Ascending aorta (tissue), 1 donor: ENCODE measurements around a stretch of chr7.

DNA sequence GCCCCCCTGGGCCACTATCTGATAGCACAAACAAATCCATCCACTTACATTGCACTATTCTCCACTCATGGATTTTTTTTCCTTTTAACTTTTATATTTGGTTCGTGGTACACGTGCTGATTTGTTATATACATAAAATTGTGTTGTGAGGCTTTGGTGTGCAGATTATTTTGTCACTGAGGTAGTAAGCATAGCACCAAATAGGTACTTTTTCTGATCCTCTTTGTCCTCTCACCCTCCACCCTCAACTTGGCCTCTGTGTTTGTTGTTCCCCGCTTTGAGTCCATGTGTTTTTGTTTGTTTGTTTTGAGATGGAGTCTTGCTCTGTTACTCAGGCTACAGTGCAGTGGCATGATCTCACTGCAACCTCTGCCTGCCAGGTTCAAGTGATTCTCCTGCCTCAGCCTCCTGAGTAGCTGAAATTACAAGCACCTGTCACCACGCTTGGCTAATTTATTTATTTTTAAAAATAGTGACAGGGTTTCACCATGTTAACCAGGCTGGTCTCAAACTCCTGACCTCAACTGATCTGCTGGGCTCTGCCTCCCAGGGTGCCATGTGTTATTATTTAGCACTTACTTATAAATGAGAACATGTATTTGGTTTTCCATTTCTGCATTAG lies 5.2 kb downstream of the ZNF273 start:
- PRO-cap, result no peak

- PRO-cap, result no peak
Measured at GRCh38 chr7:64998693-64999211, 7.7 kb downstream of the ERV3-1 start.

DNA sequence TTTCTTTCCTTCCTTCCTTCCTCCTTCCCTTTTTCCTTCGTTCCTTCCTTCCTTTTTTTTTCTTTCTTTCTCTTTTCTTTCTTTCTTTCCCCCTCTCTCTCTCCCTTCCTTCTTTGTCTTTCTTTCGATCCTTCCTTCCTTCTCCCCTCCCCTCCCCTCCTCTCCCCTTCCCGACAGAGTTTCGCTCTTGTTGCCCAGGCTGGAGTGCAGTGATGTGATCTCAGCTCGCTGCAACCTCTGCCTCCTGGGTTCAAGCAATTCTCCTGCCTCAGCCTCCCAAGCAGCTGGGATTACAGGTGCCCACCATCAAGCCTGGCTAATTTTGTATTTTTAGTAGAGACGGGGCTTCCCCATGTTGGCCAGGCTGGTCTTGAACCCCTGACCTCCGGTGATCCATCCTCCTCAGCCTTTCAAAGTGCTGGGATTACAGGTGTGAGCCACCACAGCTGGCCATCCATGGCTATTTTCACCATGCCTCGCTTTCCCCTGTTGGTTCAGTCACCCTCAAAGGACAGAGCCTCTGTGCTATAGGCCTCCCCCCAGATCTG lies 150.2 kb upstream of the VKORC1L1 start:
- PRO-cap, result no peak

DNA sequence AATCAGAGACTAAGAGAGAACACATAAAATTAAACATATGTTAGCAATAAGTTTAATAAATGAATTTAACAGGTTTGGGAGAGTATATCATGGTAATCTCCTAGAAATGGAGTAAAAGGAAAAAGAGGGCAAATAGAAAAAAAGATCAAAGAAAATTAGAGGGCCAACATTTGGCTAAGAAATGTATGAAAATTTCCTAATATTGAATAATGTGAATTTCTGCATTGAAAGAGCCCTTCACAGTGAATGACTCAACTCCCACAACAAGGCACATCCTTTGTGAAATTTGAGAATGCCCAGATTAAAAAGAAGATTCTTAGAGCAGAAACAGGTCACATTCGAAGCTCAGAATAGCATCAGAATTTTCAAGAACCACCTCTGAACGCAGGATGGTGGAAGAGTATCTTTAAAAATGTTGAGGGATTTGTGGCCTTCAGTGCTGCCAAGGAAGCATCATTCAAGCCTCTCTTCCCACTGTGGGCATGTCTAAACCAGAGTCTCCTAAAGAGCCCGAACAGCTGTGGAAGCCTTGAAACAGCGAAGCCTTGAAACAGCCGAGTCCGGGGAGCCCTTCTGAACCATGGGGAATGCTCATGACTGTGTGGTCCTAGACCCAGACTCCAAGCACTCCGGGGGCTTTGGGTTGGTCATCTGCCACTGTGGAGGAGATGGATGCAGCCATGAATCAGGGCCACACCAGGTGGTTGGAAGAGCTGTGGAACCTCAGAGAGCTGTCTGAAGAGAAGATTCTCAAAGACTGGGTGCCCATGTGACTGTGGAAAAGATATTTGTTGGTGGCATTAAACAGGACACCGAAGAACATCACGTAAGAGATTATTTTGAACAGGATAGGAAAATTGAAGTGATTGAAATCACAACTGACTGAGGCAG lies 43.5 kb downstream of the GUSB start:
- PRO-cap, result no peak

- PRO-cap, result no peak
Measured at GRCh38 chr7:66093757-66094140, 18.1 kb downstream of the ASL start.

GRCh38 chr7:66306298-66306665 lies 101.1 kb downstream of the TPST1 start:
- PRO-cap, result no peak

GRCh38 chr7:66619580-66619928 lies 9.1 kb upstream of the KCTD7 start:
- PRO-cap, result no peak

DNA sequence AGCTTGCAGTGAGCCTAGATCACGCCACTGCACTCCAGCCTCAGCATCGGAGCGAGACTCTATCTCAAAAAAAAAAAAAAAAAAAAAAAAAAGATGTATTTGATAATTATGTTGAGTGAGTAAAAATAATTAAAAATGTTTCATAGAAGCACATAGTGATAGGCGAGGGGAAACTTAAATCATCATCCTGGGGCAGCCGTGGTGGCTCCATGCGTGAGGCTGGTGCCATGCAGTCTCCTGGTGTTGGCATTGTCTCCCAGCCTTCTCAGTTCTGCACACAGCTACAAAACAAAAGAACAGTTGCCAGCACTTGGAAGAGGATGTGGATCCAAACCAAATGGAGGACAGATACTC lies 49.1 kb downstream of the RABGEF1 start:
- PRO-cap, result no peak

GRCh38 chr7:66986228-66986890 lies 9.0 kb downstream of the SBDS start:
- PRO-cap, result no peak

DNA sequence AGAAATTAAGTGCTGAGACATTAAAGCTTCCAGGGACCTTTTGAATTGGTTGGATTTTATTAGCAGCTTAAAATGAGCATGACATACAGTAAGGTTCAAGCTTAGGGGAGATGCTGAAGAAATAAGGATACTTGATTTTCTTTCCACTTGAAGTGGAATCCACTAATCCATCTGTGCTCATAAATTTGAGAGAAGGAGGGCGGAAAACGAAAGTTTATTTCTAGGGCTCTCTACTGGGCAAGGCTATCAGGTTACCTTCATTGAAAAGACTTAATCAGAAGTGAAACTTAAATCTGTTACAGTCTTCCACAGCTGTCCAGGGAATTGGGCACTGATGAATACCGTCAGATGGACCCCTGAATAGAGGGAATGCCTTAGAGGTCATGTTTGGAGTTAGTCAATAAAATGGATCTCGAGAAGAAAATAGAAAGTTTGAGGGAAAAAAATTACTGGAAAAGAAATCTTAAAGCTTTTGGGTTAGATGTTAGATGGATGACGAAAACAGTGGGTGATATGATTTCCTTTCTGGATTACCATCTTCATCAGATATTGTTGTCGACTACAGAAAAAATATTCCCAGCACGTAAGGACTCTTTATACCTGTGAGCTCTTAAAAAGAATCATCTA lies 21.9 kb downstream of the AUTS2 start:
- PRO-cap, result no peak

DNA sequence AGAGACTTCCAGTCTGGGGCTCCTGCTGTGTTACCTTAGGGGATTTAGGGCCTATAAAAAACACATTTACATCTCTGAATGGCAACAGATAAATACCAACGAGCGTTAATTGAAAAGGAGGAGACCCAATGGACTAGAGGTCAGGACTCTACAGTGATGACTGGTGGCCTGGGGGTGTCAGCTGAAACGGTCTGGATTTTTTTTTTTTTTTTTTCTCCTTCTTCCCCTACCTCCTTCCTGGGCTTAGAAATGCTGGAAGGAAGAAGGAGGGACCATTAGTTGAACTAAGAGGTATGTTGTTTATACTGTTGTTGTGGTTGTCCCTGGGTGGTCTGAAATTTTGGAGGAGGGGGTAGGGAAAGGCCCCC lies 47.5 kb downstream of the AUTS2 start:
- PRO-cap, result no peak

DNA sequence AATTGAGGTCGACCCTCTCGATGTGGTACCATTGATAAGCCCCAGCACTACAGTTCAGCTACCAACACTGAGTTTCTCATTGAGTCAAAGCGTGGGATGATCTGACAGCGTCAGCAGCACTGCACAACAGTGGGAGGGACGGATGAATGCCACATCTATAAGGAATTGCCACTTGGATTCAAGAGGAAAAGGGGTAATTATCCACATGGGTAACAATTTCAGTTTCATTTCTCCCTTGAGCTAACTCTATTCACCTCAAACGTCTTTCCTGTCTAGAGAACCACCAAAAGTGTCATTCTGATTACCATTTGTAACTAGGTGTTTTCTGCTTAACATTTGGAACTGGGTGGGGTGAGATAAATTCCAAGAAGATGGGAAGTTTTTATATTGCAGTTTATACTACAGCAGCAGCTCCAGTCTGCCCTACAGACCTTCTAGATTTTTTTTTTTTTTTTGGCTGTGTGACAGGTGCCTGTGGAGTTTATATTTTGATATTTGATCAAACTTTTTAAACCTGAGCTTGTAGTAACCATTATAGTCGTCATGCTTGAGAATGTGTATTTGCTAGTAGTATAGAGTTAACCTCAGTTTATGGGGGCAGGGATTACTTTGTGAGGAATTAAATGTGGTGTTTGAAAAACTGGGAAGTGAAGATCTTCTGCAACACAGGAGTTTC lies 343.0 kb downstream of the AUTS2 start:
- PRO-cap, result no peak

- PRO-cap, result no peak
Measured at GRCh38 chr7:69944143-69944956, 346.1 kb downstream of the AUTS2 start.

DNA sequence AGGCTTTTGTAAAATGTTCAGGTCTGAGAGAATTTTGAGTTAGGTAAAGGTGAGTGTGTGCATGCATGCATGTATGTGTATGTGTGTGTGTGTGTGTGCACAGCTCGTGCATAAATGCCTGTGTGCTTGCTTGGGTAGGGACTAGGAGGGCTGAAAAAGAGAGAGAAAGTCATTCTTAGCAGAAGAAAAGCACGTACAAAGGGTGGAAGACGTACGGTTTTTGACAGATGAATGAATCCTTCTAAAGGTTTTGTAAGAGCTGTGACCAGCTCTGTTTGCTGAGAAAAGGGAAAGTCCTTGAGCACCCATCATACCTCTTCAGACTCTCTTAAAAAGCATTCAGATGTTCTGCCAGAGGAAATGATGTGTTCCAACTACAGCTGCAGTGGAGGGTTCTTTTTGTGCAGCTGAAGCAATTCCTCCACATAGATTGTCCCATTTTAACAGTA lies 364.4 kb downstream of the AUTS2 start:
- PRO-cap, result no peak

DNA sequence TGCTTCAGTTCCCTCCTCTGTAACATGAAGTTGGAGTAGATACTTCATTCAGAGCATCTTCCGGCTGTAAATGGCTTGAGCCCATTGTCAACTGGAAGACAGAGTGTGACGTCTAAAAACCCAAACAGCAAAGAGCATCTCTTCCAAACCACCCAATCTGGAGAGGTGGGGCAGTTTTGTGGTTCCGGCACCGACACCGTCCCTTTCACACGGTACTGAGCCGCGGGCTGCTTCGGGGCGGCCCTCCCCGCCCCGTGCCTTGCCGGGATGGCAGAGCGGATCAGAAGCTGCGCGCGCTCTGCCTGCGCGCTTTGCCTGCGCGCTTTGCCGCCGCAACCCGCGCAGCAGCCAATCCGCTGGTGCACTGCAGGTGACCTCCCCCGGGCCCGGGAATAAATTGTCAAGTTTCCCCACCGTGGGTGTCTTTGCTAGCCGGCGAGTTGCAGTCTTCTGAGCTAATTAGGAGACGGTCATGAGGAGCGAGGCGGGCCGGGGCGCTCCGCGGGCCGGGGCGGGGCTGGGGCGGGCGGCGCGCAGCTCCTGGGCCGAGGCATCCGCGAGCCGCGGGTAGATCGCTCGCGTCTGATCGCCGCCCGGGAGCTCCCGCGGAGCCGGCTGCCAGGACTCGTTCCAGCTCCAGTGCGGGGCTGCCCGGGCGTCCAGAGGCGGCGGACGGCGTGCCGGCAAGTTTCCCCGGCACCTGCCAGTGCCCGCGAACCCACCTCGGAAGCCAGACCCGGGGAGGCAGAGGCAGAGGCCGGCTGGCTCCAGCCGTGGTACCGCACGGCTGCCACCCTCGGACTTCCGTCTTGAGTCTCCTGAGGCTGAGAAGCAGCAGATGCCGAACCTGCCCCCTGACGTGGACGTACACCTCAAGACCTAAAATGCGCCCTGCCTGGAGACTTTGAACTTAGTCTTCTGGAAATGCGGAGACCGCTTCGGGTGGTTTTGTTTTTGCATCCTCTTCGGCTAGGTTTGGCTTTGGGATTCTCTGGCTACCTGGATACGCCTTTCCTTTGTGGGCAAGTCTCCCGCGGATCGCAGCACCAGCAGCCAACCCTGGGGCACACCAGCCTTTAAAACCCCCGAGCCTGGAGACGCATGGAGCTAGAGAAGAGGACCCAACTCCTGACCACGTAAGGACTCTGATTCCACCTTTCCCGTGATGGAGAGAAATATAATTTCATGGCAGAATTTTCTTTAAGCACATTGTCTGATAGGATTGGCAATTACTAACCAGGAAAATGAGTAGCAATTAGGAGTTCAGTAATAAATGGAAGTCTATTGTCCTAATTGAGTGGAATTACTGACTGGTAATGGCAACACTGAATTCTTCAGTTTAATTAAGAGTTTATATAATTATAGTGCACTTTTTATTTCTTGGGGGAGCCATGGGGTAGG lies 535.8 kb upstream of the GALNT17 start:
- PRO-cap, result no peak

GRCh38 chr7:70614536-70615047 lies 517.4 kb upstream of the GALNT17 start:
- PRO-cap, result no peak

GRCh38 chr7:70860777-70861148 lies 271.2 kb upstream of the GALNT17 start:
- PRO-cap, result no peak

DNA sequence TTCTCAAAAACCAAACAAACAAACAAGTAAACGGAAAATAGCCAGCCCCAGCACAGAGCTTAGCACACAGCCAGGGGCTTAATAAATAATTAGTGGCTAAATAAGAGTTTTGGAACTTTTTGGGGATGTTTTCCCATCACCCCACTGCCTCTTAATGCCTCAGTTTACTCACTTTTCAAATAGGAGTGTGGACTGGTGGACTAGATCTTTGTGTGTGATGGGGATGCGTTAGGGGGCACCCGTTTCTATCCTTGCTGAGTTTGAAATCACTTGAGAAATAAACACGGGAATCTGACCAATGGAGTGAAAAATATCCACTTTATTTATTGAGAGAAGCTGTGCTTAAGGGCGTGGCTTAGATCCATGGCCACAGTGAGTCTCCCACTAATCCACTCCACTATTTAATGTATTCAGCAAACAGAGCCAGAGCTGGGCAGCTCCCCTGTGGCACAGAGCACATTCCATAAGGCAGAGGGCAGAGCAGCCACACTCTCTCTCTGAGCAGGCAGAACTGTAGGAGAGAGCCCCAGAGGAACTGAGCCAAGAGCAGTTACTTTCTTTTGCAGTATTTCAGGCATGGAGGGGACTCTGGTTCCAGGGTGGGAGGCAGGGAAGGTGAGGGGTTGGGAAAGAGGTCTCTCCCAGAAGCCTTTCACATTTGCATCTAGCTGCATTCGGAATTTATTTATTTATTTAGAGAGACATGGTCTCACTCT lies 105.9 kb downstream of the GALNT17 start:
- PRO-cap, result no peak

DNA sequence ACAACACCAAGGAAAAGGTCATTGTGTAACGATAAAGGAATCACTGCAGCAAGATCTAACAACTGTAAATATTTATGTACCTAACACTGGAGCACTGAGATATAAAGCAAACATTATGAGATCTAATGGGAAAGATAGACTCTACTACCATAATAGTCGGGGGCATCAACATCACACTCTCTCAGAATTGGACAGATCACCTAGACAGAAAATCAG lies 96.1 kb downstream of the TYW1B start:
- PRO-cap, result unidirectional peak, plus-strand start at position 153 of the sequence

DNA sequence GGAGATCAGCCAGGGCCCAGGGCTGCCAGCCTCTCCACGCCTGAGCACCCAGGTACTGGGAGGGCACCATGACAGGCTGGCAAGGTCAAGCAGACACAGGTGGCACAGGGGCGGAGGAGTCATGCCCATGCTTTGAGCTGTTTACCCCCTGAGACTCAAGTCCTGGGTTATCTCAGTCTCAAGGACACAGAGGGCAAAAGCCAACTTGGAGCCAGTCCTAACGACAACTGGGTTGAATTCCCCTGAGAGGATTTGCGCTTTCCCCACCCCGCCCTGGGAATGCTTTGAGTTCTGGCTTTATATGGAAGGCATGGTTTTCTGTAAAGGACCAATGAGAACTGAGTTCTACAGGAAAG lies 8.2 kb downstream of the TRIM50 start:
- PRO-cap, result no peak